Endodermal cell (in vitro differentiated cells): ENCODE measurements around the genes WDR27, C6orf120 and ERMARD.

- PRO-cap: no peak
Observed at GRCh38 chr6:168666903-168667752, 226.1 kb downstream of the SMOC2 start.

GRCh38 chr6:168961227-168961699, 292.4 kb downstream of the THBS2 start:
- PRO-cap: no peak

GRCh38 chr6:169162692-169163380, 90.8 kb downstream of the THBS2 start:
- PRO-cap: no peak

DNA sequence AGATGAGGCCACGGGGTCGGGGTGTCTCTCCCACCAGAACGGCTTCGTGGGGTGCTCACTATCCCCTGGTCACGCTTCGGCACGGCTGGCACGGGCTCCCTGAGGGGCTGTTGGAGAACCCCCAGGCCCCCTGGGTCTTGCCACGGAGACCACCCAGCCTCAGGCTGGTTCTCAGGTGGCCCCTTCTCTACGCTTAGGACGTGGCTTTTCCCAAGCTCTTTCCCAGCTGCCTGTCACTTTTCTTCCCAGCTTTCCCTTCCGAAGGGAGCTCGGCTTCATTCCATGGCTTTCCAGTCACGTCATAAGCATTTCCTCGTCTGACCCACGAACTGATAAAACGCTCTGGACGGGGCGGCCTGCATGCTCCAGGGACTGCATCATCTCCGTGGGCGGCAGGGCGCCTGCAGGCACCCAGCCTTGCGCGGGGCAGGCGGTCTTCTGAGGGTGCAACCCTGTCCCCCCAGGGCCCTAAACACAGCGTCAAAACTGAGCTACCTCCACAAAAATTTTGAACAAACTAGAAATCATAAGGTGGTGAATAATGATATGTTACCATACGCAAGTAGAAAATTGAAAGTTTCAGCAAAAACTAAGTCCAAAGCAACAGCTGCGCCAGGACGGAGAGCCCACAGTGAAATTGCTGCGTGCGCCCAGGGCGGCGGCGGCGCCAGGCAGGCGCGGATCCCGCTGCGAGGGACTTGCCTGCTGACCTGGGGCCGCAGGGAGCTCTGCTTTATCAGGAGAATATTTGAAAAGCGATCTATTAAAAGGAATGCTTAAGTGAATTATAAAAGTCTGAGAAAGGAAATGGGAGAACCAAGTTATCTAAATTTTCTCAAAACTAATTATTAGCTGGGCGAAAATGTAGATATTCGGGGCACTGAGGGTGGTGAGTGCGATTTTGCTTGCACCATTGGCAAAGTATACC, 85.6 kb downstream of the THBS2 start:
- PRO-cap: no peak

GRCh38 chr6:169182615-169183013, 71.0 kb downstream of the THBS2 start:
- PRO-cap: no peak

DNA sequence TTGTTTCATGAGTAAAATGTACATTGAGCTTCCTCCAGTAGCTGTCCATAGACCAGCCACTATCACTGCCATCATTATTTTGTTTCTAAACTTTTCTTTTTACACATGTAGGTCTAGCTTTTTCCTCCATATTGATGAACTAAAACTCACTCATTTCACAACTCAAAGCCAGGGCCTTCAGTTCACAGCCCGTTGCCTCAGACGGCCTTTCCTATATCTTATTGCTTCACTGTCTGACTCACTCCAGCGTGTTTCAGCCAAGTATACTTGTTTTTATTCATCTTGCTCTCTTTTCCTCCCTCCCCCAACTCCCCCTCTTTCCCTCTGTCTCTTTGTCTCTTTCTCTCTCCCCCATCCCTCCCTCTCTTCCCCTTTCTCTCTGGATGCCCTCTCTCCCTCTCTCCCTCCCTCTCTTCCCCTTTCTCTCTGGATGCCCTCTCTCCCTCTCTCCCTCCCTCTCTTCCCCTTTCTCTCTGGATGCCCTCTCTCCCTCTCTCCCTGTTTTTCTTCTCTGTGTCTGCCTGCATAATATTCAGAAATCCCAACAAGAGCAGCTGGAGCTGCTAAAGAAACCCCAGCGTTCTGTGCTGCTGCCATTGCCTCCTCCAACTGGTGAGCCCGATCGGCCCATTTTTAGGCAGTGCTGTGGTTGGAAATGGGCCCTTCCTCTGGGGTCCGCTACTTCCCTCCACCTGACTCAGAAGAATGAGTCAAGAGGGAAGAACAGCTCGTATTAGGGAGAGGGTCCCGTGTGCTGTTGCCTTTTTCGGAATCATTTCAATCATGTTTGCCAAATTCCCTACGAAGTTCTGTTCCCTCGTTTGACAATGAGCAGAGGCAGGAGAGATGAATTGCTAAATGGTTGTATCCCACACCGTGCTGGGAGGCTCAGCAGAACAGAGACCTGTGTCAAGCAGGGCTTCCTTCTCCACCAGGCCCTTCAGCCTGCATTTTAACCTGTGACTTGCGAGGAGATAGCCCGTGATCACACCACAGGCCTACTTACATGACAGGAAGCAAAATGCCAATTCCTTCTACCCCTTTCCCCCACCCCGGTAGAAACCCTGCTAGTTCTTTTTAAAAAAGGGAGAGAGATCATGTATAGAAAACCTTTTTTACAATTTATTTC, 38.6 kb downstream of the THBS2 start:
- PRO-cap: no peak

- PRO-cap: no peak
Observed at GRCh38 chr6:169234763-169235268, 18.8 kb downstream of the THBS2 start.

- PRO-cap: no peak
Observed at GRCh38 chr6:169252752-169253637, 651 bp downstream of the THBS2 start.

DNA sequence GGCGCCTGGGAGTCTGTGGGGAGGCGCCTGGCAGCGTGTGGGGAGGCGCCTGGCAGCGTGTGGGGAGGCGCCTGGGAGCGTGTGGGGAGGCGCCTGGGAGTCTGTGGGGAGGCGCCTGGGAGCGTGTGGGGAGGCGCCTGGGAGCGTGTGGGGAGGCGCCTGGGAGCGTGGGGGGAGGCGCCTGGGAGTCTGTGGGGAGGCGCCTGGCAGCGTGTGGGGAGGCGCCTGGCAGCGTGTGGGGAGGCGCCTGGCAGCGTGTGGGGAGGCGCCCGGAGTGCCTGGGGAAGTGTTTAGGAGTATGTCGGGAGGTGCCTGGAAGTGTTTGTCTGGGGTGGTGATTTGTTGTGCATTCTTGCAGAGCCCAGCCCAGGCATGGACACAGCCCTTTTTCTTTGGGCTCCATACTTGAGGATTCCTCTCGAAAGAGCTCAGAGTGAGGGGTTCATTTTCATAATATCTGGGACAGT, 172.0 kb upstream of the THBS2 start:
- PRO-cap: no peak

DNA sequence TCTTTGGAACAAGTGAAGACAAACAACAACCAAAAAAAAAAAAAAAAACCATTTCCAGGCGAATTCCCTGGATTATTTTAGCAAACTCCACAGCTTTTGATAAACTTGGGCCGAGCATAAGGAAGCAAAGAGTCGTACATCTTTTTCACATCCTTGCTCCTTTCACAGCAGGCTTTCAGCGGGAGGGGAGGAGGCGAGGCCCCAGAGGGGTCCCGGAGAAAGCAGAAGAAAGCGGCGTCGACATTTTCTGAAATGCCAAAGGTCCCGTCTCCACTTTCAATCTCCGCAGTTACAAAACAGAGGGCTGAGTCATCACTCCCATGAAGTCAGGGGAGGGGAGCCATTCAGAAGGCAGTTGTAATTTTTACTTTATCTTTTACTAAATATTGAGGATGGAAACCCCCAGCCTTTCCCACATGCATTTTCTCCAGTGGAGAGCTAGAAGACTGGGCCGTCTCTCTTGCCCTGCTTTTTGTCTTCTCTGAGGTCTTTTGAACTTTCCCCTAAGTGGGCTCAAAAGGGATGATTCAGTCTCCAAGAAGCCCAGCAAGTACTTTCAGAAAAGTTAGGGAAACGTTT, 174.2 kb upstream of the THBS2 start:
- PRO-cap: no peak

GRCh38 chr6:169428396-169429045, 174.9 kb upstream of the THBS2 start:
- PRO-cap: no peak

DNA sequence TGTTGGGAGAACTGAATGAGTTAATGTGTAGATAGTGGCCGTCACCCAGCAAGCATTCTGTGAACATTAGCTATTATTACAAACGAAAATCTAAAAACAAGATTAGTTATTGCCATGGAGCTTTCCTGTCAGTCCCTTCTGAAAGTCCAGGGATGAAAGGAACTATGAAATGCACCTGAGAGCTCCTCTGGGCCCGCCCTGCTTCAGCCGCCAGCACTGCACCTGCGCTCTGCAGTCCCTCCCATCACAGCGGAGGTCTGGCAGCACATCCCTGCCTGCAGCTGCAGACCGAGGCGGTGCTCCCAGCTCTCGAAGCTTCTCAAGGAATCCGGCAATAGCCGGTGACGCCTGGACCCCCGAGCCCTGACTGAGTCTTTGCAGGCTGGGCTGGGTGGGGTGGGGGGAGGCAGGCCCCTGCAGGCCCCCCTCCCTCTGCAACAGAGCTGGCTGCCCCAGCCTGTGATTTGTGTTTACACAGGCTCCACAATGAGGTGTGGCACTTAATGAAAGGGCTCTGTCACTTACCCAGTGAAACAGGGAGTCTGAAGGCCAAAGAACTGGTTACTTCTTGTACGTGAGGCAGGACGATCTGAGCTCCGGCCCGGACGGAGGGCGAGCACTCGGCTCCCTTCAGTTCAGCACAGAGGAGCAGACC, 192.0 kb upstream of the THBS2 start:
- PRO-cap: no peak

DNA sequence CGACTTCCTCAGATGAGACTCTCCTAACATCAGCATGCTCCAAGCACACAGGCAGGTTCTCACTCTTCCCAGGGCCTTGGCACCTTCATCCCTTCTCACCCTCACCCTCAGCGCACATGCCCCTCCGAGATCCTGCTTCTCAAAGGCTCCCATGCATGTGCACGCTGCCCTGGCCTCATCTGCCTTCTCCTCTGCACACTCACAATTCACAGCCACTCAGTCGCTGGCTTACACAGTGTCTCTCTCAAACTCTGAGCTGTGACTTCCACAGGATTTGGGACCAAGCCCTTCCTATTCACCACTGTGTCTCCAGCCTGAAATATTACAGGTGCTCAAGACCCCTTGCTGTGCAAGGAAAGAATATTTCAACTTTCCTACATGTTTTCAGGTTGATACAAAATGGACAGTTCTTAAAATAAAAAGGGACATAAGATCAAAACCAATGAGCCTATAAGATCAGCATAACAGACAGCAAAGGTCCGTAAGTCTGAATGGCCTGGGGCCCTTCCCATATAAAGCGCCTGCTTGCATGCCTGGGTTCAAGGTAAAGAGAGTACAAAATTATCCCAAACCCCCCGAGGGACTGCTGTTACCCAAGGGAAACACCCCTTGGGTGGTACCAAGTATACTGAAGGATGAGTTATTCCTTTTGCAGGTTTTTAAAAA, 30.1 kb downstream of the WDR27 start:
- PRO-cap: no peak

- PRO-cap: bidirectional peak, plus-strand start at chr6:169702199, minus-strand start at chr6:169702025
Observed at GRCh38 chr6:169701856-169702093, at the start of gene WDR27. Gene WDR27, minus strand, starts transcription at chr6:169702029.

- PRO-cap: bidirectional peak, plus-strand start at chr6:169702199, minus-strand start at chr6:169702025; bidirectional peak, plus-strand start at chr6:169702421, minus-strand start at chr6:169702426; bidirectional peak, plus-strand start at chr6:169702531, minus-strand start at chr6:169702534; bidirectional peak, plus-strand start at chr6:169702836, minus-strand start at chr6:169702735
Observed at GRCh38 chr6:169702094-169703087, at the start of gene C6orf120. Gene C6orf120, plus strand, starts transcription at chr6:169702126.

DNA sequence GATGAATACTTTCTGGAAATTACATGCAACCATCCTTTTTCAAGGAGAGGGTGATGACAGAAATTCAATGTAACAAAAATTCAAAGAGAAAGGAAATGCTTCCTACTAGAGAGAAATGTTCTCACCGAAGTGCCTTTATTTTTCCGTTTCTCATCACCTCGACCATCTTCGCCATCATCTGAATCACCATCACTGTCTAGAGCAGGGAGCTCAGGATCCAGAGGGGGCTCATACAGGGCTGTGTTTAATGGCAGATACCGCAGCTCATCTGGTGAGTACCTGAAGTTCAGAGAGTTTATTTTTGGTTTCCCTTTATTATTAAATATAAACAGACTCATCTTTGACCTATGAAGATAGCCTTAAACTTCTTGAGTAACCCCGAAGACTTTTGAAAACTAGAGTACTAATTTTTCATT, 10.3 kb downstream of the C6orf120 start:
- PRO-cap: no peak

GRCh38 chr6:169751017-169752299, at the start of gene ERMARD:
Gene ERMARD, plus strand, starts transcription at chr6:169751622.
- PRO-cap: bidirectional peak, plus-strand start at chr6:169751302, minus-strand start at chr6:169751339; bidirectional peak, plus-strand start at chr6:169751704, minus-strand start at chr6:169751466; bidirectional peak, plus-strand start at chr6:169752155, minus-strand start at chr6:169752164

DNA sequence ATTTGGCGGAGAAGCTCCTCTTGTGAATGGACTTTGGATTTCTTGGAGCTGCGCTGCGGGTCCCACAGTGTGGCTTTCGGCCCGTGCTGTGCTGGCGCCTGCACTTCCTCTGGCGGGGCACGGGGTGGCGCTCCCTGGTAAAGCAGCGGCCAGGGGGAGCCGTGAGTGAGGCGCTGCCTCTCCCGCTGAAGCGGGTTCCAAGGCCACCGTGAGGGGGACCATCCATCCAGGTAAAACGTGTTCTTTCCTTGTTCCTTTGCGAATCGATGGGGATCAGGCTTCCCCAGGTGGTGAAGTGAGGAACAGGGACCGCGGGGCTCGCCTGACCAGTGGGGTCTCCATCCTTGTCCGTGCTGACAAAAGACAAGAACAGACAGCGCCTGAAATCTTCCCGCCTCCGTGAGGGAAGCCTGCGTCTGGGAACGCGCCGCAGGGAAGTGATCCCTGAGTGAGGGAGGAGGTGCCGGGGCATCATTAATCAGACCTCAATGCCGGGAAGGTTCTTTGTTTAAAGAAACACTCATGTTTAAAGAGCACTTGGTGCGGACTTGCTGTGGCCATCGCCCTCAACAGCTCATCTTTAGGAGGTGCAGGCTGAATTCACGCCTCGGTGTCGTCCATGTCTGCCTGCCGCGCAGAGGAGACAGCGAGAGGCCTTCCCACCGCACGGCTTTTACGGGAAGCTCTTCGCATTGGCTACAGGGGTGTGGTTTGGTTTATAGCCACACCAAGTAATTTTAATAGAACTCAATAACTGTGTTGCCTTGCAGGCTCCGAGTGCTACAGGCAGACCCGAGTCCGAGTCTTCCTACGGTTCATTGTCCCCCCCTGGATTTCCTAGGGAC, 39.0 kb downstream of the ERMARD start:
- PRO-cap: bidirectional peak, plus-strand start at position 251 of the sequence, minus-strand start at position 111 of the sequence; unidirectional peak, minus-strand start at position 648 of the sequence

- PRO-cap: no peak
Observed at GRCh38 chr6:169799428-169799783, 48.0 kb downstream of the ERMARD start.

DNA sequence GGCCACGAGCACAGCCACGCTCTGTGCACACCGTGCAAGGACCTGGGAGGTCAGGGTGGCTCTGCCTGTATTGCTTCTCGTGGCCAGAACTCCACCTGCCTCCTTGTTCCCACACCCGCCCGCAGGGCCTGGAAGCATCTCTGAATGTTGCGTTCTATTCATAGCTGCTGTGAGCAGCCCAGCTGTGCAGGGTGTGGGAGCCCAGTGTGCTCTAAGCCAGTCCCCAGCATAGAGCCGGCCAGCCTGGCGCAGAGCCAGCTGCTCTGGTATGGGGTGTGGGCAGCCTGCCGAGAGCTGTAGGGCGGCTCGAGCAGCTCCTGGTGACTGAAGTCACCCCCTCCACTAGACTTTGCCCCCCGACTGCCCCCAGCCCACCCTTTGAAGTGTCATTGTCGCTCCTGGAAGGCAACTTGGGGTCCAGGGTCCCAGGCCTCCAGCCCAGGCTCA, 161.1 kb downstream of the DLL1 start:
- PRO-cap: no peak